Hepatocyte (in vitro differentiated cells and primary cell): Measurements from ENCODE around the gene CFAP92.

DNA sequence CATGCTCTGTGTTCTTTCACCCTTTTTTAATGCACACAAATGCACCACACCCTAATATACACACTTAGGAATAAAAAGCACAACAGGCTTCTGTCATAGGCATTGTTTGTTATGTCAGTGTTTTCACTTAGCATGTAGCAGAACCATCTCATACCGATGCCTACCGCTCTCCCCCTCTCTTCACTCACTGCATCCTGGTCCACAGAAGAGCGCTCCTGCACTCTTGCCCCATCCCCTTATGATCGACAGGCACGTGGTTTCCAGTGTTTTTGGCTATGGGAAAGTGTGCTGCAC is 150.5 kb downstream of the DNAJB8 start:
- RAMPAGE, long total RNA, result no peak
- RRBS, result no CpG with 5 or more reads among the region's 5 CpGs

DNA sequence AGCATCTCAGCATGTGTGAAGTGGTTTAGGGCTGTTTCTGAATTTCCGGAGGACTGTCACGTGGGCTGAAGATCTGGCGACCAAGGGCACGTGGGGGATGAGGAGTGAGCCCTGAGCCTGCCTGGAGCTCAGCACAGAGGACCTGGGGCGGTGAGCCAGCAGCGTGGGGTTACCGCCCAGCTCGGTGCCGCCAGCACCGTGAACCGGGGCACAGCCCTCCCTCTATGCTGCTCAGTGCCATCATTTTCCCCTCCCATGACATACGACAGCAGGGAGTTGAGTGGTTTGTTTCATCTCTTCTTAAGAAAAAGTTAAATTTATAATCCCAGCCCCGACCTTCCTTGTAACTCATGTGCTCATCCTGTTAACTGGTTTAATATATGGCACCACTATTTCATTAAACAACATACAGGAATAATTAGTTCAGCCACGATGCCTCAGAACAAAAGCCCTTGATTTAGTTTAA is 150.1 kb downstream of the DNAJB8 start:
- RAMPAGE, long total RNA, result no peak
- RRBS, result no CpG with 5 or more reads among the region's 14 CpGs

DNA sequence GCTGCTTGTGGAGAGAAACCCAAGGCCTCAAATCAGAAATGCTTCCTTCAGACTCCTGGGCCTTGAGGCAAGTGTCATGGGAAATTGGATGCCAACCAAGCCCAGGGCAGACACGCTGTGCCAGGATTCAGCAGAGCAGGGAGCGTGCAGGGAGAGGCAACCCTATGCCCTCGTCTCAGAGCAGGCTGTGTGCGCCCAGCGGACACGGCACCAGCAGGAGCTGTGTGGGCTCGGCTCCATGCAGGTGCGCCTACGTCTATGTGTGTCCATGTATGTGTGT is 84.6 kb downstream of the DNAJB8 start:
- RAMPAGE, long total RNA, result no peak
- RRBS, result no CpG with 5 or more reads among the region's 9 CpGs

DNA sequence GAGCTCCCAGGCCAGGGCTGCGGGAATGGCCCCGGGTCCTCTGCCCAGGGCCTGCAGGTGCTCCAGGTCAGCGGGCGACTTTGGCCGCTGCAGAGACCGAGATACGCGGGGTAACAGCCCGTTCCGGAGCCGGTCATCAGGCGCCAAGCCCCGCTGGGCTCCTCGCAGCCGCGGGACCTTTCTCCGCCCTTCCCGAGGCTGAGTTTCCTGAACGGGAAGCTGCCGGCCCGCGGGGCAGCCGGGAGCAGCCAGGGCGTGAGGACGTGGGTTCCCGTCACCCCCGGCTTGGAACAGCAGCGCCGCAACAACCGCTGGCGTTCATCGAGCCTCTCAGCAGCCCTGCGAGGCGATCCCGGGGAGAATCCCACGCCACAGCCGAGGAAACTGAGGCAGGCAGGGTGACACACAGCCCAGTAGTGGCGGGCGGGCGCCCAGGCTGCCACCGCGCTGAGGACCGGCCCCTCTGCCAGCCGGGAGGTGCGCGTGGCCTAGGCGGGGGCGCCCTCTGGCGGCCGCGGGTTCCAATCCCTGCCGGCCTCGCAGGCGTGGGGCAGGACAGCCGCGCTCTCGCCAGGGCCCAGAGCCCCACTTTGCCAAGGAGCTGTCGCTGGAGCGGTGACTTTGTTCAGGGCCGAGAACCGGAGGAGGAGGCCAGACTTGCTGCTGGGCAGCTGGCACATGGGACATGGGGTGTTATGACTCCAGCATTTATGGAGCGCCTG is 42.4 kb downstream of the RPN1 start:
- RAMPAGE, long total RNA, result no peak
- RRBS, result 2% methylated on average over 50 of the region's 62 CpGs

GRCh38 chr3:128649241-128649870 is 1.3 kb downstream of the RPN1 start:
- RAMPAGE, long total RNA, result no peak
- RRBS, result no CpG with 5 or more reads among the region's 8 CpGs

- RAMPAGE, long total RNA, result no peak
- RRBS, result no CpG with 5 or more reads among the region's 10 CpGs
These were observed 711 bp upstream of the RPN1 start for GRCh38 chr3:128651368-128651689.

- RAMPAGE, long total RNA, result no peak
- RRBS, result no CpG with 5 or more reads among the region's 32 CpGs
These were observed 16.8 kb downstream of the RAB7A start for GRCh38 chr3:128742672-128743274.

- RAMPAGE, long total RNA, result no peak
These were observed 35.4 kb downstream of the RAB7A start for GRCh38 chr3:128761473-128761769.

- RAMPAGE, long total RNA, result no peak
- RRBS, result no CpG with 5 or more reads among the region's 7 CpGs
These were observed 44.4 kb downstream of the RAB7A start for GRCh38 chr3:128770308-128770874.

- RAMPAGE, long total RNA, result no peak
- RRBS, result no CpG with 5 or more reads among the region's 10 CpGs
These were observed 64.6 kb upstream of the ACAD9 start for GRCh38 chr3:128814526-128815592.

DNA sequence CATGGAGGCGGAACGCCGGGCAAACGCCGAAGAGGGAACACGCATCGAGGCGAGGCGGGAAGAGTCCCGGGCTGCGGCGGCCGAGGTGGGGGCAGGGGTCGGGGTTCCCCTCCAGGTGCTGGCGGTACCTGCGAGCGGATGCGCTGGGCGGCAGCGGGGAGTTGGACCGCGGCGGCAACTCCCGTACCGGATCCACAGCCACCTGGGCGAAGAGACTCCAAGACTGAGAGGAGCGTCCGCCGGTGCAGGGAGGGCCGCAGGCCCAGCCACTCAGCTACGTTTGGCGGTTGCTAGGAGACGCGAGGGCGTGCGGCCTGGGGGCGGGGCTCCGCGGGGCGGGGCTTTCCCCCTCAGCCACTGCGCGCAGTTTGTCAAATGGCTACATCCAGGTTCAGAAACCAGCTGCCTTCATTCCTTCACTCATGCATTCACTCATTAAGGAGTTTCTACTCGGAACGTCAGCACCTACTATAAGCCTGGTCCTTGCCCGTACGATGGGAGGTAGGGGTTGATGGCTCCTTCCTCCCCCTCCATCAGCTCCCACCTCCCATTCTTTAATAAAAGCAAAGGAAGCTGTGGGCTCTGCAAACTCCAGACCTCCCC is at the start of gene CFAP92:
TSS of gene CFAP92 (minus strand) at position 225 of the 603 bp plus-strand sequence.
- RAMPAGE, long total RNA, result no peak
- RRBS, result 4% methylated on average over 13 of the region's 46 CpGs

- RAMPAGE, long total RNA, result no peak
- RRBS, result no CpG with 5 or more reads among the region's 6 CpGs
These were observed 16.6 kb downstream of the GP9 start for GRCh38 chr3:129077169-129077508.

DNA sequence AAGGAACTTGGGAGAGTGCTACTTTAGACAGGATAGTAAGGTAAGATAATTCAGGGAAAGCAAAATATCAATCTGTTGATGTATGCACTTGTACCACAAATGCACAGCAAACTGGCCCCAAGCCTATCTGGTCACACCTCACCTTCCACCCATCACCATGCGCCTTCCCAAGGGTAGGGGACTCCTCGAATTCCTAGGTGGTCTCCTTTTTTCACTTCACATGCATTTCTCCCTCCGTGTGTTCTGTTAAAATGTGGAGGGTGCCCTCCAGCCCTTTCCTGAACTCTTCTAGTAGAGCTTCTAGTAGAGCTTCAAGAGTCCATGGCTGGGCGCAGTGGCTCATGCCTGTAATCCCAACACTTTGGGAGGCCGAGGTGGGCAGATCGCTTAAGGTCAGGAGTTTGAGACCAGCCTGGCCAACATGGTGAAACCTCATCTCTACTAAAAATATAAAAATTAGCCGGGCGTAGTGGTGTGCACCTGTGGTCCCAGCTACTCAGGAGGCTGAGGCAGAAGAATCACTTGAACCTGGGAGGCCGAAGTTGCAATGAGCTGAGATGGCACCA is 10.6 kb downstream of the RAB43 start:
- RAMPAGE, long total RNA, result no peak
- RRBS, result no CpG with 5 or more reads among the region's 9 CpGs

DNA sequence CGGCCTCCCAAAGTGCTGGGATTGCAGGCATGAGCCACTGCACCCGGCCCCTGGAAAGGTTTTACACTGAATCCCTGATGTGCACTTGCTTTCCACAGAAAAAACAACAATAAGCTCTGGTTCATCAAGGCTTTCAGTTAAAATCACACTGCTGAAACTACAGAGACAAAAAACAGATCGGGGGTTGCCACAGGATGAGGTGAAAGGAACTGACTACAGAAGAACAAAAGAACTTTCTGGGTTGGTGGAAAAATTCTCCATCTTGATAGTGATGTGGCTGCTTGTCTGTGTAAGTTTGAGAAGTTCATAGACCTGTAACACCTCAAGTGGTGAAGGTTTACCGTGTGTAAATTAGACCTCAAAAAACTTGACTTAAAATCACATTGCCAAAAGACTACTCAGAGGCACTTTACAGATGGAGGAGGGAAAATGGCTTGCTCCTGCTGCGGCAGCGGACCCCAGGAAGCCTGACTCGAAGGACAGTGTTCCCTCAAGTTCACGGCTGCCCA is 2.8 kb downstream of the RAB43 start:
- RAMPAGE, long total RNA, result no peak
- RRBS, result no CpG with 5 or more reads among the region's 8 CpGs

- RAMPAGE, long total RNA, result no peak
- RRBS, result no CpG with 5 or more reads among the region's 17 CpGs
These were observed 480 bp downstream of the ISY1 start for GRCh38 chr3:129160323-129160843.

DNA sequence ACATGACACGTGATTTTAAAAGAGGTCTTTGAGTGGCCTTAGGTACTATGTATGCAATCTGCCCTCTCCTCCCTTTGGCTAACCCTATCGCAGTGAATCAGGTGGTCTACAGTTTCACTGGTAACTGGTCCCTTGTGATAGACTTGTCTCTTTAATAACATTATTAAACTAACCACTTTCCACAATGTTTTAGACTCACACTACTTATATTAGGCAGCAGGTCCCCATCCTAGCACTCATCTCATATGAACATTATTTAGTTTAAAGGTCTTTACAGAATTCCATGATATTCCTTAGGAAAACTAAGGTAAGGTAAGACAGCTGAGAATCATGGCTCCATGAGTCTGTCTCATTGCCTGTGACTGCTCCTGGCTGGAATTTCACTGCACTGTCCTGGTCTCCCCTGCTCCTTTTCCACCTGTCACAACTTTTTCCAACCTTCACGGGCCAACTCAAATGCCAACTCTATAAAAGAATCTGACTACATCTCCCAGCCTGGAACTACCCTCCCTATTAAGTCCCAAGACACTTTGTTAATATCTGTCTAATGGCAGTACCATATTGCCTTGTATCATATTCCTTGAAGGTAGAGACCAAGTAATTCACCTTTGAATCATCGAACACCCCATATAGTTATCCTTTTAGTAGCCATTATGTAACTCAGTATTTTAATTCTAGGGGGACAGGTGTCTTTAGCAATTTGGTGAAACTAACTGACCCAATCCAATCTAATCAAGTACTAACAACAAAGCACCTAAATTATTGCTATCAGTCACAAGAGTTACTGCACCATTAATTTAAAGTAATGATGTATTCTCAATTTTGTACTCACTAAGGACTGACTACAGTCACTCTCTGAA is 7.6 kb downstream of the CNBP start:
- RAMPAGE, long total RNA, result no peak
- RRBS, result no CpG with 5 or more reads among the region's 4 CpGs

DNA sequence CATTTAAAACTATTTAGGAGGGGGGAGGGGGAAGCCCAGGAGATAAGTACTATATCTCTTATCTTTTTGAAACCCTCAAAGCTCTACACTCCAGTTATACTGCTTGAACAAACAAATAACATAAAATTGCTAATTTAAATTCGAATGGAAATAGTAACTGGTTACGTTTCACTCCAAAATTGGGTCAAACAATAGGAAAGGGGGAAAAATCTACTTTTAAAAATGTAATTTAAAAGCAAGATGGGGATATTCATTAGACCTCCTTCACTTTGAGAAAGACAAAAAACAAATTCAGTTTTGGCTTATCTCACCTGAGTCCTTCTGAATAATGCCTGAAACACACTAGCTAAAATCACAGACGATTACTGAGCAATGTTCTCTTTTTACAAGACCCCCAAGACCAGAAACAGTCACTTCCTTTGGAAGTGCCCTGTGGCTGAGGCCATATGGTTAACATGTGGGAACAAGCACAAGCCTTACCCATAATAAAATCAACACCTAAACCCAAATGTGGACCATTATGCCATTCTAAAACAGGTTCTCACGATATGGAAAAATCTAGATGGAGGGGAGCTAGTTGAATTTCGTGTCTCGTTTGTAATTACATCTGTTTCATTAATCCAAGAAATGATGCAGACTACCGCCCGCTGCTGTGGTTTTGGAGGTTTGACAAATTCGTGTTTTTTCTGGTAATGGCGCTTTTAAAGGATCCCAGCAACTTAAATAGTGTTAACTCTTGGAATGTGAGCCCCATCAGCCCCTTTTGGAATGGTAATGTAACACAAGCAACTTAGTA is 1.5 kb downstream of the CNBP start:
- RAMPAGE, long total RNA, result no peak
- RRBS, result no CpG with 5 or more reads among the region's 10 CpGs

- RAMPAGE, long total RNA, result no peak
- RRBS, result no CpG with 5 or more reads among the region's 5 CpGs
These were observed 27.5 kb upstream of the CNBP start for GRCh38 chr3:129211283-129211605.

GRCh38 chr3:129228728-129229659 is 20.4 kb upstream of the COPG1 start:
- RAMPAGE, long total RNA, result no peak
- RRBS, result no CpG with 5 or more reads among the region's 13 CpGs

GRCh38 chr3:129239884-129240920 is 9.2 kb upstream of the COPG1 start:
- RAMPAGE, long total RNA, result no peak
- RRBS, result no CpG with 5 or more reads among the region's 9 CpGs